ENCODE measurements around a stretch of chr5.

- PRO-cap, 2 experiments = no peak in any of the 2 experiments
Observed at GRCh38 chr5:150408299-150408785, 4.4 kb downstream of the CD74 start.

GRCh38 chr5:150446267-150447193, 3.0 kb downstream of the RPS14 start:
- PRO-cap, 2 experiments = no peak in any of the 2 experiments

GRCh38 chr5:150457102-150457463, 7.5 kb upstream of the RPS14 start:
- PRO-cap, 2 experiments = no peak in any of the 2 experiments

GRCh38 chr5:150487038-150487320, 21.0 kb upstream of the NDST1 start:
- PRO-cap, 2 experiments = no peak in any of the 2 experiments

- PRO-cap, 2 experiments = no peak in any of the 2 experiments
Observed at GRCh38 chr5:150492094-150492526, 15.8 kb upstream of the NDST1 start.

GRCh38 chr5:150497548-150498305, 10.2 kb upstream of the NDST1 start:
- PRO-cap, 2 experiments = peak in 1 of 2 experiments; most common plus-strand start chr5:150497778 (in 1)

GRCh38 chr5:150503790-150504809, 3.8 kb upstream of the NDST1 start:
- PRO-cap, 2 experiments = no peak in any of the 2 experiments

DNA sequence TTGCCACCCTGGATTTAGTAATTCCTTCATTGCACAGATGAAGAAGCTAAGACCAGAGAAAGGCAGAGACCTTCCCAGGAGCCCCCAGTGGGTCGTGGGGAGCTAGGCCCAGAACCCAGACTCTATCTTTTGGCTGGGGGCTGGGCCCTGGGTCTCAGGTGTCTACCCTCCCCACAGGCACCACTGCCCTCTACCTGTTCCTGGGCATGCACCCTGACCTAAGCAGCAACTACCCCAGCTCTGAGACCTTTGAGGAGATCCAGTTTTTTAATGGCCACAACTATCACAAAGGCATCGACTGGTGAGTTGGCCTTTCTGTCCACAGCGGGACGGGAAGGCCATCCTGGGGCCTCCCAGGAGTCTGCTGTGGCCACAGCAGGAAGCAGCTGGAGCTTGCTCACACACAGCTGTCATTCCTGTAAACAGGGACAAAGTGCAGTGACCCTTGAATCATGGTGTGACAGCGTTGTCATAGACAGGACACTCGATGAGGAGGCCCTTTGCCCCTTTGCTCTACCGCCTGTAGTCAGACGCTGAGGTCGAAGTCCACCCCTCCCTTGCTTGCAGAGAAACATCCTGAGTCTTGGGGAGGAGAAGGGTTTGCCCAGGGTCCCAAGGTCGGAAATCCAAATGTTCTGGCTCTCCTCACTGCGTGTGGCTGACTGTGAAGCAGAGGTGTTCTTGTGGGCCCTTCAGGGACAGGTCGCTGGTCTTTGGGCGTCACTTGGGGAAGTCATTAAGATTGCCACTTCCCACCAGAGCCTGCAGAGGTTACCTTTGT, 34.9 kb downstream of the NDST1 start:
- PRO-cap, 2 experiments = no peak in any of the 2 experiments

- PRO-cap, 2 experiments = peak in 1 of 2 experiments; most common plus-strand start chr5:150619608 (in 1); most common minus-strand start chr5:150619500 (in 1)
Observed at GRCh38 chr5:150619323-150620201, 20.9 kb upstream of the SYNPO start.

DNA sequence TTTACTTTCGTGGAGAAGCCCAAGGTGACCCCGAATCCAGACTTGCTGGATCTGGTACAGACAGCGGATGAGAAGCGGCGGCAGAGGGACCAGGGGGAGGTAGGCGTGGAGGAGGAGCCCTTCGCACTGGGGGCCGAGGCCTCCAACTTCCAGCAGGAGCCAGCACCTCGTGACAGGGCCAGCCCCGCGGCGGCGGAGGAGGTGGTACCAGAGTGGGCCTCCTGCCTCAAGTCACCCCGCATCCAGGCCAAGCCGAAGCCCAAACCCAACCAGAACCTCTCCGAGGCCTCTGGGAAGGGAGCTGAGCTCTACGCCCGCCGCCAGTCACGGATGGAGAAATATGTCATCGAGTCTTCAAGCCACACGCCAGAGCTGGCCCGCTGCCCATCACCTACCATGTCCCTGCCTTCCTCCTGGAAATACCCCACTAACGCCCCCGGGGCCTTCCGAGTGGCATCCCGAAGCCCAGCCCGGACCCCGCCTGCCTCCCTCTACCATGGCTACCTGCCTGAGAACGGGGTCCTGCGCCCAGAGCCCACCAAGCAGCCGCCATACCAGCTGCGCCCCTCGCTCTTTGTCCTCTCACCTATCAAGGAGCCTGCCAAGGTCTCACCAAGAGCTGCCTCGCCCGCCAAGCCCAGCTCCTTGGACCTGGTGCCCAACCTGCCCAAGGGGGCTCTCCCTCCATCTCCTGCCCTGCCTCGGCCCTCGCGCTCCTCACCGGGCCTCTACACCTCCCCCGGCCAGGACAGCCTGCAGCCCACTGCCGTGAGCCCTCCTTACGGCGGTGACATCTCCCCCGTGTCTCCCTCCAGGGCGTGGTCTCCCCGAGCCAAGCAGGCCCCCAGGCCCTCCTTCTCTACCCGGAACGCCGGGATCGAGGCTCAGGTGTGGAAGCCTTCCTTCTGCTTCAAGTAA, 9.2 kb downstream of the SYNPO start:
- PRO-cap, 2 experiments = no peak in any of the 2 experiments

- PRO-cap, 2 experiments = peak in 1 of 2 experiments; most common plus-strand start chr5:150656859 (in 1); most common minus-strand start chr5:150656655 (in 1)
Observed at GRCh38 chr5:150656385-150657366, 4.4 kb upstream of the MYOZ3 start.

DNA sequence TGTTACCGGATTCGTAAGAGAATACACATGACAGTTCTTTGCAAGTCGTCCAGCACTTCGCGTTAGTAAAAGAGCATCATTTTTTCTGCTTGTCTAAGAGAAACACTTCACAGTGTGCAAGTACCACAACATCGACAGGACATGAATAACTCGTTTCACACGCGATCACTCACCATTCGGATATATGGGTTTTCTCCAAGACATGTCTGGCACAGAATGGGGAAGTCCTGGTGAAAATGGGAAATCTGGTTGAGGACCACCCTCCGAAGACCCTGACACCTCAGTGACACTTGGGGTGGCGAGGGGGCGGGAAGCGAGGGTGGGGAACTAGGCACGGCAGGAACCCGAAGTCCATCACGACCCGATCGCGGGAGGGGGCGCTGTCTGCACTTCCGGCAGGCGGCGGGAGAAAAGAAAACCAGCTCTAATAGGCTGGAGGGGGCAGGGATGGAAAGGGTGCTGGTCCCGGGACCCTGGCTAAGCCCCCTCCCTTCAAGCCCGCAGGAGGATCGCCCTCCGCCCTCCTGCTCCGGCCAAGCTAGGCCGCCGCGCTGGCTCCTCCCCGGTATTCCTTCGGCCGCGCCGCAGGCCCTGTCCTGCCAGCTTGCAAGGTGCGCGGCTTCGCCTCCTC, 476 bp downstream of the RBM22 start:
- PRO-cap, 2 experiments = no peak in any of the 2 experiments

DNA sequence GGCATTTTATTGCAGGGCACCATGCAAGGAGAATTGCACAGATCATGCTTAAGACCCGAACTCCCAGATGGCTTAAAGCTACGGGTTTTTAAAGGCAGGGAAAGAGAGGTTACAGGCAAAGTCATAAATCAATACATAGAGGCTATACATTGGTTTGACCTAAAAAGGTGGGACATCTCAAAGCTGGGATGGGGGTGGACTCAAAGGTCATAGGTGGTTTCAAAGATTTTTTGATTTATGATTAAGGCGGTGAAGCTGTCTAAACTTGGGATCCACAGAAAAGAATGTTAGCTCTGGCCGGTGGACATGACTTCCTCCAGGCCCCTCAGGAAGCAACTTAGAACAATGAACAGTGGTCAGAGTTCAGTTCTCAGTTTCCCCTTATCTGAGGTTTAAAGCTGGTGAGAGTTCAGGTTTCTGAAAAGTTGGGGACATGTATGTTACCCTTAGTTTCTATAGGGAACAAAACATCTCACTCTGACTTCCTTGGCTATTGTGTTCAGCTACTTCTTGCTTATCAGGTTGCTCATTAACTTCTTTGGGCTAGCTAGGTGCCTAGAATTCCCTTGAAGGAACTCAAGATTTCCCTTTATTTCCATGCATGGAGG, 6.1 kb upstream of the RBM22 start:
- PRO-cap, 2 experiments = no peak in any of the 2 experiments

- PRO-cap, 2 experiments = no peak in any of the 2 experiments
Observed at GRCh38 chr5:150729444-150730015, 28.7 kb upstream of the RBM22 start.

GRCh38 chr5:150734507-150734912, 24.3 kb downstream of the DCTN4 start:
- PRO-cap, 2 experiments = no peak in any of the 2 experiments

DNA sequence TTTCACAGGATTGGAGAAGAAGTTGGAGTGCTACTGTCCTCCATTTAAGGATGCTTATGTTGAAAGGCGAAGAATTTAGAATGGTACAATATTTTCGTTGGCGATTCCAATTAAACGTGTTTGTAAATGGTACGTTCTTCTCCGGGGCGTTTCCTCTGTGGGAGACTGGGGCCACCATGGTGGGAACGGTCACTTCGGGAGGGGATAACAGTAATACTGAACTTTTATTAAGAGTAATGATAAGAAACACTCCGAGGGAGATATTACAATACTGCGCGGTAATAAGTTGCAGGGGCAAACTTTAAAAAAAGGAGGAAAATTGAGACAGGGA, 41.9 kb upstream of the ZNF300 start:
- PRO-cap, 2 experiments = peak in 1 of 2 experiments; most common plus-strand start position 160 of the sequence (in 1)

DNA sequence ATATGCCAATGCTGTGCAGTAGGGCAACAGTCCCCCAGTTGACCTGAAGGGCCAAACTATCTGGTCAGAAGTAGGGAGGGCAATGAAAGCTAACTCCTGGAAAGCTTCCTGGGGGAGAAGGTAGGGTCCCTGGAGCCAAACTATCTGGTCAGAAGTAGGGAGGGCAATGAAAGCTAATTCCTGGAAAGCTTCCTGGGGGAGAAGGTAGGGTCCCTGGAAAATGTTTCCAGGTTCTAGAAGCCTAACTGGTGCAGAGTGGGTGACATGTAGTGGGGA, 48.4 kb upstream of the ZNF300 start:
- PRO-cap, 2 experiments = no peak in any of the 2 experiments

DNA sequence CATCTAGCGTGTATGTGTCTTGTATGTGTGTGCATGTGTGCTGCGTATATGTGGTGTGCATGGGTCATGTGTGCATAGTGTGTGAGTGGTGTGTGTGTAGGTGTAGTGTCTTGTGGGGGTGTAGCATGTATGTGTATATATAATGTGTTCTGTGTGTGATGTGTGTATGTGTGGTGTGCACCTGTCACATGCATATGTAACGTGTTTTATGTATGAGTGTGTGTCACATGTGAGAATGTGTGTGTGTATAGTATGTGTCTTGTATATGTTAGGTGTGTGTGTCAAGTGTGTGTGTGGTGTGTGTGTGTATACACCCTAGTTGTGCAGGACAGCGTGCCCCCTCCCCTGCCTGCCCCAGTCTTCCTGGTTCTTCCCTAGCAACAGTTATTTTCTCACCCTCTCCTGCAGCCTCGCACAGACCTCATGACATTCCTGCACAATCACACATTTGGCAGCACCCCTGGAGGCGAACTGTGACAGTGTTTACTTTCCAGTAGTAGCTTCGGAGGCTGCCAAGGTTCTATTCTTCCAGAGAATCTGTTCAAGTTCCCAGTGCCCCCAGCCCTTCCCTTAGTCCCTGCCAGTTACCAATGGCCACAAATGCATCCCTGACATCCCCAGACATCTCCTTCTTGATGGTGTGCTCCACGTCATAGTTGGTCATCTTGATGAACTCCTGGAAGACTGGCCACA, 27.2 kb upstream of the TNIP1 start:
- PRO-cap, 2 experiments = no peak in any of the 2 experiments

- PRO-cap, 2 experiments = no peak in any of the 2 experiments
Observed at GRCh38 chr5:151230014-151230434, 6.1 kb upstream of the CCDC69 start.

DNA sequence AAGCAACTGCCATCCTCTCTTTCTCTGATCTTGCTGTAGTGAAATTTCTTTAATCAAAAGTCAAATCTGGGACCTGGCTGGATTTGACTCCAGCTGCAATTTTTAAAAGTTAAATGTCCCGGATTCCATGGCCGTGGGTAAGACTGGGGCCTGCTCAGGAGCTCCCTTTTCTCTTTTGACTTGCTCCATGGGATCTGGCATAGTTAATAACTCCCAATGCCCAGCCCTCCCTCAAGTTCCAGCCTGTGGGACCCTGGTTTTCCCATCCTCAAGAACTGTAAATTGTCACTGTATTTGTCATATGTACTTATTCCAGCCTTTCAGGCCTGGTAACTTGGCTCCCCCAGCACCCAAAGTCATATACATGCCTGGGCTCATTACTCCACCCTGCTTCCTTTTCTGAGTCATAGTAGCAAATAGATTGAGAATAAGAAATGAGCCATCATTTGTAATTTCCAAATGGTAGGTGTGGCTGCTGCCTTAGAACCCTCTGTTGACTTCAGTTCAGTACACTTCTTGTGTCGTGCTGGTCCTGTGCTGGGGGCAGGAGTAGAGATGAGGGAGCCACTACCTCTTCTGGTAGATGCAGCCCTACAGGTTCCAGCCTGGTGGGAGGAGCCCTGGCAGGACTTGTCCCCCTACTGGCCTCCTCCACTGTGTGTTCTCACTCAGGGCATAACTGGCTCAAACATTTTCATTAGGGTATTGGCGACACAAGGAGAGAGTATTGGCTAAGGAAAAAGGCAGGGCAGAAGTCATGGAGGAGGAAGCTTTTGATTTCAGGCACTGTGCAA, 11.0 kb downstream of the GM2A start:
- PRO-cap, 2 experiments = no peak in any of the 2 experiments

Data from cerebral cortex (tissue), 2 donors.